Mammary microvascular endothelial cell (primary cell): ENCODE measurements around a stretch of chr2.

- RAMPAGE, long total RNA, result no peak
Measured at GRCh38 chr2:227325531-227326403, 716 bp downstream of the MFF start.

DNA sequence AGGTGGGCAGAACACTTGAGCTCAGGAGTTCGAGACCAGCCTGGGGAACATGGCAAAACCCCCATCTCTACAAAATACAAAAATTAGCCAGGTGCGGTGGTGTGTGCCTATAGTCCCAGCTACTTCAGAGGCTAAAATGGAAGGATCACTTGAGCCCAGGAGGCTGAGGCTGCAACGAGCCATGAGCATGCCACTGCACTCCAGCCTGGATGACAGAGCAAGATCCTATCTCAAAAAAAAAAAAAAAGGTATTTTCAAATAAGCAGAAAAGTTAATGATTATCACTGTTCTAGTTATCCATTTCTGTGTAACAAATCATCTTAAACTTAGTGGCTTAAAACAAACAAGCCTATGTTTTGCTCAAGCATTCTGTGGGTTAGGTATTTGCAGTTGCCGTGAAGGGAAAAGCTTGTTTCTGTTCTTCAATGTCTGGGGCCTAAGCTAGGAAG lies 13.9 kb downstream of the MFF start:
- RAMPAGE, long total RNA, result no peak

DNA sequence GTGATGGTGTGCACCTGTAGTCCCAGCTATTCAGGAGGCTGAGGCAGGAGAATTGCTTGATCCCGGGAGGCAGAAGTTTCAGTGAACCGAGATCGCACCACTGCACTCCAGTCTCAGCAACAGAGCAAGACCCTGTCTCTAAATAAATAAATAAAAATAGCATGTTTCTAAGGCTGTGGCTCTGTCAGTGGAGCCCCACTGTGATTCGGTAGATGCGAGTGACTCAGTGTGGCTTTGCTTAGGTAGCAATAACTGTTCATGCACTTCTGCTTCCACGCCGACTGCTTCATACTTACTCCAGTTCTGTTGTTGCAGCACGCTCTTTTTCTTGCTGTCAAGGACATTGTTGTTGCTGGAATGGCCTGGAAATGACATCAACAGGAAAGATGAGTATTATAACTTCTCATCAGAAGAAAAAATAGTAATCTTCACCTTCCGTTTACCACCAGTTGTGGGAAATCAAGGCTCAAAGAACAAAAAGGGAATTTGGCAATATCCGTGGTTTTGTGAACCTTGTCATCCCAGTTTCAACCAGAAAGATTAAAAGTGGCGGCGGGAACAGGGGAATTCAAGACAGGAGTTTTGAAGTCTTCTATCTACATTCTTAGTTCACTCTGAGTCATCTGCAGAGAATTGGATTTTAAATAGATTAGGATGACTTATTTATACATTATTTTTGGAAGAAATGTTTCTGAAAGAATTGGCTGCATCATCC lies 8.3 kb downstream of the TM4SF20 start:
- RAMPAGE, long total RNA, result no peak

DNA sequence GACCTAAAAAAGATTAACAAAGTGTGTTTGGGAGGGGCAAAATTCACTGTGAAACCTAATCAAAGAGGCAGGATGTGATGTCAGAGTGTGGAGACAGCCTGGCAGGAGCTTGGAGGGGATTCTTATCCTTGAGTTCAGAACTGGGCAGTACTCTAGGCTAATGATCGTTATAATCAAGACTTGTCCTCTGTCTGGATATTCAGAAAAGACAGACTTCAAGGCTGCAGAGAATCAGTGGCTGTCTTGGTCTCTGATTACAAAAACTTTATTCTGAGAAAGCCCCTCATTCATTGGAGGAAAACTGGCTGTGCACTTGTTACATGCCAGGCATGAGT lies 18.6 kb upstream of the SCYGR1 start:
- RAMPAGE, long total RNA, result no peak

DNA sequence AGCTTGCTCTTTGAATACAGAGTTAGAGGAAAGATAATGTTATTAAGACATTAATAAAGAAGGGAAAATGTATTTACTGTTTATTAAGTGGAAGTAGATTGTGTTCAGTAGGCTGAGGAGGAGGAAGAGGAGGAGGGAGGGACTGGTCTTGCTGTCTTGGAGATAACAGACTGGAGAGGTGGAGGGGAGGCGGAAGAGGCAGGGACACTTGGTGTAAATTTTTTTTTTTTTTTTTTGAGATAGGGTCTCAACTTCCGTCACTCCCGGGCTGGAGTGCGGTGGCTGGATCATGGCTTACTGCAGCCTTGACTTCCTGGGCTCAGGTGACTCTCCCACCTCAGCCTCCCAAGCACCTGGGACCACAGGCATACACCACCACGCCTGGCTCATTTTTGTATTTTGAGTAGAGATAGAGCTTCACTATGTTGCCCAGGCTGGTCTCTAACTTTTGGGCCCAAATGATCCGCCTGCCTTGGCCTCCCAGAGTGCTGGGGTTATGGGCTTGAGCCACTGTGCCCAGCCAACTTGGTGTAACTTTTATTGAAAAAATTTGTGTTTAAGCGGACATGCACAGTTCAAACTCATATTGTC lies 32.1 kb downstream of the AGFG1 start:
- RAMPAGE, long total RNA, result no peak

- RAMPAGE, long total RNA, result no peak
Measured at GRCh38 chr2:227751852-227752145, 6.1 kb downstream of the SCYGR8 start.

DNA sequence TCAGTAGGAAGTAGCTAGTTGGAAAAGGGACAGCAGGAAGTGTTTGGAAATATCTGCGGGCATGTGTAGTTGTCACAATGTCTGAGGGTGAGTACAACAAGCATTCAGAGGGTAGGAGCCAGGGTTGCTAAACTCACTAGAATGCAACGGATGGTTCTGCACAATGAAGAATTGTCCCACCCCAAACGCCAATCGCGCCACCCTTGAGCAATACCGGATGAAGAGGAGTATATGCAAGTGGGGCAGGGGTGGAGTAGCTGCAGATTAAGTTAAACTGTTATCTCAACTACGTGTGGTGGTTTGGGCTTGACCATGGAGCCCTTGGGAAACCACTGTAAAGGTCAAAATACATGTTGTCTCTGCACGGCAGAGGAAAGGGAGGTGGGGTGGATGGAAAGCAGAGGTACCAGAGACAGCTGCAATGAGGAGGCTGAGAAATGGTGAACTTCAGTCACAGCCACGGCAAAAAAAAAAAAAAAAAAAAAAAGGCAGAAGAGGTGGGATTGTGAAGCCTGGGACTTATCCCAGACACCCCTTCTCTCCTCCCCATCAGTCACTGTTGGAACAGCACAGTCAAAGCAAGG lies 5.2 kb downstream of the CCL20 start:
- RAMPAGE, long total RNA, result no peak

GRCh38 chr2:228378181-228378659 lies 196.7 kb upstream of the SPHKAP start:
- RAMPAGE, long total RNA, result no peak

GRCh38 chr2:228768859-228769379 lies 502.2 kb downstream of the PID1 start:
- RAMPAGE, long total RNA, result no peak

DNA sequence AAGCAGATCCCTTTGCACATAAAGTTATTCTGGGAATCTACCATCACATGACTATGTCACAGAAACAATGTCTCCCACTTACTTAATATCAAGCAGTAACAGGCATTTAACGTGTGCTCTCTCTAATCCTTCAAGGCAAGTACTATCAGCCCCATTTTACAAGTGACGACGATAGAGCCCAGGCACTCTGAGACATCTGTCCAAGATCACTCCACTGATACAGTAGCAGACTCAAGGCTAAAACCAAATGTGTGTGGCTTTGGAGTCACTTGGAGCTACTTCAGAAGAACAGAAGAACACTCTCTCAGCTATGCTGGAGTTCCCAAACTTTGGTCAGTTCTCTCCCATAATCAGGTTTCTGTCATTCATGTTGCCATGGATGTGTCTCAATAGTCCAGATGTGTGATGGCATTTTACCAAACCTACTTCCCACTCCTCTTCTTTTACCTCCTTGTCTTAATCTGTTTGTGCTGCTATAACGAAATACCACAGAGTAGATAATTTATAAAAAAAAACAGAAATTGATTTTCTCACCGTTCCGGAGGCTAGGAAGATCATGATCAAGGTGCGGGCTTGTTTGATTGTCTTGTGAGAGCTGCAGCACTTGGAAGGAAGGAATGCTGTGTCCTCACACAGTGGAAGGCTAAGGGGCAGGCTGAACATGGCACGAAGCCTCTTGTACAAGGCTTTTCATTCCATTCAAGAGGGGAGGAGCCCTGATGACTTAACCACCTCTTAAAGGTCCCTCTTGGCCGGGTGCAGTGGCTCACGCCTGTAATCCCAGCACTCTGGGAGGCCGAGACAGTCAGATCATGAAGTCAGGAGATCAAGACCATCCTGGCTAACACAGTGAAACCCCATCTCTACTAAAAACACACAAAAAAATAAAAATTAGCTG lies 39.4 kb downstream of the PID1 start:
- RAMPAGE, long total RNA, result no peak

- RAMPAGE, long total RNA, result no peak
Measured at GRCh38 chr2:229265574-229266024, 5.5 kb downstream of the PID1 start.

- RAMPAGE, long total RNA, result no peak
Measured at GRCh38 chr2:229407762-229408162, 136.7 kb upstream of the PID1 start.

- RAMPAGE, long total RNA, result no peak
Measured at GRCh38 chr2:229791699-229792475, 77.5 kb upstream of the DNER start.

- RAMPAGE, long total RNA, result no peak
Measured at GRCh38 chr2:230391795-230392285, 24.2 kb upstream of the SP100 start.

- RAMPAGE, long total RNA, result no peak
Measured at GRCh38 chr2:230513527-230513962, 97.5 kb downstream of the SP100 start.

DNA sequence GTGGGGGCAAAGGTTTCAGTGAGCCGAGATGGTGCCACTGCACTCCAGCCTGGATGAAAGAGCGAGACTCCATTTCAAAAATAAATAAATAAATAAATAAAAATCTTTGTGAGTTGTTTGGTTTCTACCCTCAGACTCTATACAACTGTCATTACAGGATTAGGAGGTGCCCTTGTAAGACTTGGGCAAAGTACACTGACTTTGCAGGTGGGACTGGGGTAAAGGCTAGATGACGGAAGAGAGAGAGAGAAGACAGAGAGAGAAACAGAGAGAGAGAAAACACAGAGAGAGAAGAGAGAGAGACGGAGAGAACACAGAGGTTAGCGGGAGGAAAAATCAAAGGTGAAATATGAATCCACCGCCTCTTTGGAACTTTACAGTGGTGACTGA lies 25.3 kb upstream of the CAB39 start:
- RAMPAGE, long total RNA, result no peak

DNA sequence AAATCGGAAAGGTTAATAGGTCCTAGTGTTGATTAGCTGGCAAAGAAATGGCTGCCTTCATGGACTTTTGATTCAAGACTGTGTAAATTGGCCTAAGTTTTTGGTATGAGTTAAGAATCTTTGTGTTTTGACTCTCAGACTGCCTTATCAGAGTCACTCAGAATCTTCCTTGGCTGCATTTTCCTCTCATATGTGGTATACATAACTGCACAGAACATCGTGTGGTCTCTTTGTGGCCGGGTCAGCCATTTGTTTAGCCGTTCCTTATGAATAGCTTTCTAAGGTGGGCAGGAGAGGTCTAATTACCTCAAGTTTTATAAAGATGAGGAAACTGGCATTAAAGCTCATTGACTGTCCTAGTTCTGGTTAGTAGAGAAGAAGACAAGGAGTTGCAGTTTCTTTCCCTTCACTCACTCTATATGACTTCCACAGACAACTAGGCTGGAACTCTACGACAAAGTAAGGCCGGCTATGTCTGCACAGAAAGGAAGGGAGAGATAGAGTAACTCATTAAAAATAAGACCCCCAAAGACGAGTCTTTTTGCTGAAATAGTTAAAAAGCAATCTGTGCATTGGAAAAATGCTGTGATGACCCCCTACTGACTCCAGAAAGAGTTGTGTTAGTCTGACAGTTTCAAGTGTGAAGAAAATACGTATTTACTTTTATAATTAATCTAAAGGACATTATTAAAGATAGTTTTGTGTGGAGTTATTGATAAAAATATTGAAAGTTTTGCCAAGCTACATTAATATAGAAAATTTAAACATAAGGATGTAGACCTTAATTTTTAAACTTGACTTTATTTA lies 30.4 kb downstream of the CAB39 start:
- RAMPAGE, long total RNA, result no peak

DNA sequence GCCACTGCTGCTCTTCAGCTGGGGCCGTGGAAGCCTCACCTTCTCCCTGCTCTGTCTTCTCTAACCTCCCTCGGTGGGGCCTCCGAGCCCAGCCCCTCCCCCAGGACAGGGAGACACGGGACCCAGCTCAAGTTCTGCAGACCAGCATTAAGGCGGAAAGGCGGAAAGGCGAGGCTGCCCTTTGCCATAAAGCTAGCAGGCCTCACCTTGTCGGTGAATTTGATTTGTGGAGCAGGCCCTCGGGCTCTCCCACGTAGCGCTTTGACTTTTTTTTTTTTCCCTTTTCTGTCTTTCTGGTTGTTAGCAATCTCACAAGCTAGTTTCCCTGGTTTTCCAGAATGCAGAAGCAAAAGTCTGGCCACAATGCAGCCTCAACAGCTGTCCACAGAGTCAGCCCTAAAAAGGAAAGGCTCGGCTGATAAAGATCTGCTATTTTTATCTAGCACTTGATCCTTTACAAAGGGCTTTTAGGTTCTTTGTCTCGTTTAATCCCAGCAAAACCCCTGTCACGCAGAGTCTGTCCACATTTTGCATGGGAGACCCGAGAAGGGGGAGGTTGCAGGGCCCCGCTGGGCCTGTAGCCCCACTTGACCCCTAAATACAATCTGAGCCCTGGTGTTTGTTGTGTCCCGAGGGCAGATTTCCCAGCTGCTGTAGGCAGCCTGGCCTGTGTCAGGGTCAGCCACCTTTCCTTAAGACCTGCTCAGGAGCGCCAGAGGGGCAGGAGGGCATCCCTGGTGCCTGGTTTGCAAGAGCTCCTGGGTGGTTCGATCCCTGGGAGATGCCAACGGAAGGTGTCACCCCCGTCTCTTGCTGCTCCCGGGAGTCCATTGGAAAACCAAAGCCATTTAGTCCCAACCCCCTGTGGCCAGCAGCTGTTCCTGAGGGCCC lies 6.1 kb downstream of the ITM2C start:
- RAMPAGE, long total RNA, result no peak

GRCh38 chr2:230880041-230880361 lies 15.3 kb downstream of the ITM2C start:
- RAMPAGE, long total RNA, result no peak

DNA sequence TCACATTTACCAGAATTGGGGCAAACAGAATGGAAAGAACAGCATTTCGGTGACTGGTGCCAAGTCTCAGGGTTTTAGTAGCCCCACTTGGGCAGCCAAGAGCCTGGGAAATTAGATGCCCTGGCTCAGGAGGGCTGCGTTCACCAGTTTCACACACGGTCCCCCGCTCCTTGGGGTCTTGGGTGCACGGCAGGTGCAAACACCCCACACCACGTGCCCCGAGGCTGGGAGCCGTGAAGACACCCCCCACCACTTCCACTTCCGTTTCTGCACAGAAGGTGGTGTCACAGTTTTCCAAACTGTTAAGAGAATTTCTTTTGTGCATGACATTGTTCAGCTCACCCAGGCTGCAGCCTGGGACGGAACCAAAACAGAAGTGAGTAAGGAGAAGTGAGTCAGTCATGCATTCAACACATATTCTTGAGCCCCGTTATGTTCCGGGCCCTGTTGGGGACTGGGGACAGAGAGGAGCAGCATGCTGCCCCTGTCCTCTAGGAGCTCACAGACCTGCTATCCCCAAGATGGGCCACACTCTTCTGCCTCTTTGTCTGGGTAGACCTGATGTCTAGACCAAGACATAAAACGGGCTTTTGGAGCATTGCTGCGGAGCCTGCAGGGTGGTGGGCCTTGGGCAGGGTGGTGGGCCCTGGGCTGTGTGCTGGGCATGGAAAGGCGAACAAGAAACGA lies 29.6 kb downstream of the ITM2C start:
- RAMPAGE, long total RNA, result no peak